LNCaP clone FGC (cell line): ENCODE results near the genes KANSL1L, VWC2L and ABCA12.

DNA sequence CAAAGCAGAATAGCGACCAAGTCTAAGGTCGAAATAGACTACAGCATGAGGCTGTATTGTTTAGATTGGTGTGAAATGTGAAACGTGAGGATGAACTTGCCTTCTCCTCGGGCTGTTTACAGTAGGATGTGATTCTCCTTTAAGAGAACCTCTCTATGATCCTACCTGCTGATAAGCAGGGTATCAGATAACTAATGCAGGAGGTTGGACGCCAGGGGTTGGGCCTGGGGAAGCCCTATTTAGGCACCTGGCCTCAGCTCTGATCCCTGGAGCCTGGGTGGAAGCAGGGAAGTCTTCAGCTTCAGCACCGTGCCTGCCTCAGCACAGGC lies 11.4 kb downstream of the CRYGD start:
- RRBS, 2 experiments = no CpG with 5 or more reads among the region's 6 CpGs

DNA sequence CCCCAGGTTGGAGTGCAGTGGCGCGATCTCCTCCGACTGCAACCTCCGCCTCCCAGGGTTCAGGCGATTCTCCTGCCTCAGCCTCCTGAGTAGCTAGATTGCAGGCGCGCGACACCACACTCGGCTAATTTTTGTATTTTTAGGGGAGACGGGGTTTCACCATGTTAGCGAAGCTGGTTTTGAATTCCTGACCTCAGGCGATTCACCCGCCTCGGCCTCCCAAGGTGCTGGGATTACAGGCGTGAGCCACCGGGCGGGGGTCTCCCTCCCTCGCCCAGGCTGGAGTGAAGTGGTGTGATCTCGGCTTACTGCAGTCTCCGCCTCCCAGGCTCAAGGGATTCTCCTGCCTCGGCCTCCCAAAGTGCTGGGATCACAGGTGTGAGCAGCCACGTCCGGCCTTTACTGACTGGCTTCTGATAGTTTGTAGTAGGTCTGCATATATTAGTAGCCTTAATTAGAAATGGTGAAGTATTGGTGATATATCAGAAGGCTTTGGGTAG lies 1.5 kb downstream of the PIKFYVE start:
- RRBS, 2 experiments = no CpG with 5 or more reads among the region's 23 CpGs

DNA sequence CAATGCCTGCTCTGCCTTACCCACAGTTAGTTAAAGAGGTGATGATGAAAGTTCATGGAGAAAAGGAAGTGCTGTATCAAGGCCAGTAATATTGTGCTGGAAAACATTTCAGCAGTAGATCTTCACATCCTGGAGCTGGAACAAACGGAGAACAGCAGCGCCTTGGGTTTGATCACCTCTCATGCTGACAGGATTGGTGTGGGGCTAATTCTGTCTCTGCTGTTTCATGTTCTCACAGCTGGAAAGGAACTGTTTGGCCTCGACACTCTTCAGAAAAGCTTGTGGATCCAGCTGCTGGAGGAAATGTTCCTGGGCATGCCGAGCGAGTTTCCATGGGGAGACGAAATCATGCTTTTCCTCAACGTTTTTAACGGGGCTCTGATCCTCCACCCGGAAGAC lies 61.5 kb upstream of the RPE start:
- RRBS, 2 experiments = no CpG with 5 or more reads among the region's 9 CpGs

- RRBS, 2 experiments = no CpG with 5 or more reads among the region's 2 CpGs
Observed at GRCh38 chr2:210004850-210005319, 2.4 kb downstream of the RPE start.

GRCh38 chr2:210055216-210055691 lies 52.8 kb downstream of the RPE start:
- RRBS, 2 experiments = no CpG with 5 or more reads among the region's 2 CpGs

DNA sequence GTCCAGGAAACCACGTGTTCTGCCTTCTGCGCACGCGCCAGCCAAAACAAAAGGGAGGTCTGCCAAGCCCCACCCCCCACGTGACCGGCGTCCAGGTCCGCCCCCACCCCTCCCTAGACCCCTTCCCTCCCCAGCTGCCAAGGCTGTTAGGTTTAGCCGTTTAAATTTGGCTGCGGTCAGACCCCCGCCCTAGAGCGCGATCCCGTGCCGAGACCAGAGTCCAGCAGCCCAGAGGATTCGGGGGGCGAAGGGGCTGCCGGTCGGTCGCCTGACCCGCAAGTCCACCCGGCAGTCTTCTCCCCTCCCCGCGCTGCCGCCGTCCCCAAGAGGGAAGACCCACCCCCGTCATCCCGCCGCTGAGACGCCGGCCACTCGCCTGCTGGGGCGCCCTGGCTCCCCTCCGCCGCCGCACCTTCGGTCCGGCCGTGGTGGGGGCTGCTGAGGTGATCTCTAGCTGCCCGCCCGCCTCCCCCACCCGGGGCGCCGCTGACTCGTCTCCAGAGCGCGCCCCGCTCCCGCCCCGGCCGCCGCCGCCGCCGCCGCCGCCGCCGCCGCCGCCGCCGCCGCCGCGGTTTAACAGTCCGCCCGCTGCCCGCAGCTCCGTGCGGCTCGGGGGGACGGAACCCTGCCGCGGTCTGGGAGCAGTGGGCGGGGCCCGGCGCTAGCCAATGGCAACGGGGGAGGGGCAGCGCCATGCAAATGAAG lies at the start of gene KANSL1L:
KANSL1L (minus strand) TSS at position 637 of the 705 bp plus-strand sequence.
- RRBS, 2 experiments = under 1 to 1% methylated on average over 33 of the region's 80 CpGs

DNA sequence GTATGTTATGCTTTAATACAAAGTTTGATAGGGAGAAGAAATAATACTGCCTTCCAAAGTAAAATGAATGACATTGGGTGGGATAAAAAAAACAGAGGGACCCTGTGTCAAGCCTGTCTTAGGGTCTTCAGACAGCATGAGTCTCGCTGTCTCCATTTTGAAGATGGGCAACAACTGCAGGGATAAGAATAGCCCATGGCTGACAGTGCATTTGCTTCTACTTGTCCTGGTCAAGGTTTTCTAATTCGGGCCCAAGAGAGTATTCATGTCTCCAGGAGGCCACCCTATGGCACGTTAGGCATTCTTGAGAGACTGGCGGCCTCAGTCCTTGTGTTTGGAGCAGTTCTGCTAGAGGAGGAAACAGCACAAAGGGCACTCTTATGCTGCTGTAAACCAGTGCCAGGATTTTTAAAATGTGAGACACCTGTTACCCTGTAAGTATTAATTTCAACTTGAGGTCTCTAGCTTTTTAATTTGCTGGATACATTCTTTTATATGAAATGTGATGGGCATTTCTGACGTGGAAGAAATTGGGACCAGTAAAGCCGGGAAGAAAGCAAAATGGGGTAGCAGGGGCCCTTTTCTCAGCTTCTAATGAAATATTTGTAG lies 9.5 kb upstream of the MYL1 start:
- RRBS, 2 experiments = no CpG with 5 or more reads among the region's 6 CpGs

GRCh38 chr2:210548589-210549476 lies 7.6 kb upstream of the CPS1 start:
- RRBS, 2 experiments = no CpG with 5 or more reads among the region's 8 CpGs

DNA sequence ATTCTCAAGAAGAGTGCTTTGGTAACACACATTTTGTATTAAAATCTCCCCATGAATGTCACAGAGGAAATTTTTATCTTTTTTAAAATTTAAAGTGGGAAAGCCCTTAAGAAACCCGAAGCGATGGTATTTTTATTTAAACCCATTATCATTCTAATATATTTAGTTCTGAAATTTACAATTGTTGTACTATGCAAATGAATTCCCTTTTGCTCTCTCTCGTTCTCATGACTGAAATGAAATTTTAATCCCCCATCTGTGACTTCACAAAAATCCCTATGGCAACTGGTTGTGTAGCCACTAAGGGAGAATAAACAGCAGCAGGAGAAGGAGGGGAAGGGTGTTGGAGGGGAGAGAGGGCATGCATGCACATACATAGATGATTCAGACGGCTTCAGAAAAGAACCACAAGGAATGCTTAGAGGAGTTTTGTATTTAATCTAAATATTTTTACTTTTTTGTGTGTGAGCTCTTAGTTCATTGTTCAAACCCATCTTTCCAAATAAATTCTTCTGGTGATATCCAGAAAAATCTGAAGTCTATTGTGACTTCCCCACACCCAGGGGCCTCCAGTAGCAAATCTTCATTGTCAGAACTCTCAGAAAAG lies 36.8 kb downstream of the CPS1 start:
- RRBS, 2 experiments = no CpG with 5 or more reads among the region's 4 CpGs

GRCh38 chr2:212537248-212538085 lies 1.1 kb downstream of the ERBB4 start:
- RRBS, 2 experiments = 14 to 28% methylated on average over 16 of the region's 64 CpGs

- RRBS, 2 experiments = no CpG with 5 or more reads among the region's 5 CpGs
Observed at GRCh38 chr2:213021989-213022696, 129.3 kb downstream of the IKZF2 start.

- RRBS, 2 experiments = no CpG with 5 or more reads among the region's 3 CpGs
Observed at GRCh38 chr2:213137602-213138097, 13.8 kb downstream of the IKZF2 start.

- RRBS, 2 experiments = no CpG with 5 or more reads among the region's 9 CpGs
Observed at GRCh38 chr2:213229696-213230363, 54.4 kb upstream of the SPAG16 start.

GRCh38 chr2:214410896-214411128 lies at the start of gene VWC2L:
Gene VWC2L (plus strand): TSS chr2:214411054.
- RRBS, 2 experiments = no CpG with 5 or more reads among the region's 12 CpGs

DNA sequence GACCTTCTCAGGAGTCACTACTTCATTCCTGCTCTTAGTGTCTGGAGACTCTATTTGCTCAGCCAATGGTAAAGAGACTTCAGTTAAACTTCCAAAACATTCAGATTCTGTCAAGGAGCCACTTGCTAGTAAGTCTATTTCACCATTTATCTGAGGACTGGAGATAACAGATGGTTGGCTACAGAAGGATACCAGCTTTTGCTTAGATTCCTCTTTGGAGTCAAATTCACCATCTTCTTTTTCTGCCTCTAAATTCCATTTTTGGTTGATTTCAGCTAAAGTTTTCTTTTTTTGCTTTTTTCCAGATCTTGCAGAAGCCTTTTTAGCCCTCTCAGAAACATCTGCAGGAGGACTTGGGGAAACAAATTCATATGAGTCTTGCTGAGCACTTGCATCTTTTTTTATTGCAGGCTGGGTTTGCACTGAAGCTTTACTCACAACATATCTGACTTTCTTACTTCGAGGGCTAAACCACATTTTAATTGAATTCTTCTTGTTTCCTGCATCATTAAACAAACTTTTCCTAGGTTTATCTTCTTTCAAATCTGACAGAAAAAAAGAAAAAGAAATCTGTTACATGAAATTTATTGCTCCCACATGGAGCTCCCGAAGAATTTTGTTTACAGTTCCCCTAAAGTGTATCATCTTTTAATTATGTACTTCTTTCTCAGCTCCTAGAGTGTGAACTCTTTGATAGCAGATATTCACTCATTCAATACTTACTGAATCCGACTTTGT lies 28.3 kb downstream of the BARD1 start:
- RRBS, 2 experiments = no CpG with 5 or more reads among the region's 3 CpGs

DNA sequence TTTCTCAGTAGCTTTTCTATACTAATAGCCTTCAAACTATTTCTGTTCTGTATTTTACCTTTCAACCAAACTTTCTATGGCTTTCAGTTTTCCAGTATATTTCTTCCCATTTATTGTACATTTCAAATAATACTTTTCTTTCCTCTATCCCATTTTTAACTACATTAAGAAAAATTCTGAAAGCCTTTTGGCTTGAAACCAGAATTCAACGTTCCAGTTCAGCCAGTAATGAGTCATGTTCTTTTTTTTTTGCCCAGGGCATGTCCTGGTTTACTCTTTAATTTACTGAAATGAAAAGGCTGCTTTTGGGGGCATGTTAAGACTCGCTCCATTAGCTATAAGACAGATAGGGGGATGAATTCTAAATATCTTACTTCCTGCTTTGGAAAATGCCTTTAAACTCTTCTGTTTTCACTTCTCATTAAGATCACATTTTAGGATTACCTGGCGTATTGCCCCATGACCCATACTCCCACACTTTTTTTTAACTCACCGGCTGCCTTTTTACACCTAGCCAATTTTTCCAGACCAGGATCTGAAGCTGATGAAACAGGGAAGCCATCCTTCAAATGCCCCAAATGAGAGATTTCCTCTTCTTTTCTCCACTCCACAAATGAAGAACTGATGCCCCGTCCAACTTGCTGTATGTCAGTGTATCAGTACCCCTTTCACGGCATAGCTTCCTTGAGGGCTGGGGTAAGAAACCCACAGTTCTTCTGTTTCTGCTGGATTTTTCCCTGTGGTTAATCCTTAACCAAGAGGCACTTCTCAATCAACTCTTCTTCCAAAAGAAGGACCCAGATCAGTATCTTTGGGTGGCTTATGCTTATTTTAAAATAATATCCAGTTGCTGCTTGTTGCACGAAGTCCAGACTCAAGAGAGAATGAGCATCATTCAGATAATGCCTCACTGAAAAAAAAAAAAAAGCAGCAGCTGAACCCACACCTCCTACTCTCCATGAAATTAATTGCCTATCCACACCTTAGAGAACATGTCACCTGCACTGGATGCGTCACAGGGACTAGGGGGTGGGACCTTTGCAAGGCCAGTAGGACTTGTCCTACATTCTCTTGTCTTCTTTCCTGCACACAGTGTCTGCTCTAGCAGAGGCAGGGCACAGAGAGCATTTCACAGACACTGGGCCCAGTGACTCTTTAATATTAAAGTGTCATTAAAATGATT lies at the start of gene ABCA12:
ABCA12 (minus strand) TSS at position 980 of the 1,183 bp plus-strand sequence.
- RRBS, 2 experiments = no CpG with 5 or more reads among the region's 8 CpGs

- RRBS, 2 experiments = no CpG with 5 or more reads among the region's 7 CpGs
Observed at GRCh38 chr2:215365517-215366115, 53.8 kb downstream of the ATIC start.

- RRBS, 2 experiments = no CpG with 5 or more reads among the region's 7 CpGs
Observed at GRCh38 chr2:215367851-215368132, 55.9 kb downstream of the ATIC start.

GRCh38 chr2:215383798-215384308 lies 52.0 kb downstream of the FN1 start:
- RRBS, 2 experiments = no CpG with 5 or more reads among the region's 7 CpGs